NALM6 (cell line): Measurements from ENCODE around the genes TRAT1, NECTIN3 and TAGLN3.

DNA sequence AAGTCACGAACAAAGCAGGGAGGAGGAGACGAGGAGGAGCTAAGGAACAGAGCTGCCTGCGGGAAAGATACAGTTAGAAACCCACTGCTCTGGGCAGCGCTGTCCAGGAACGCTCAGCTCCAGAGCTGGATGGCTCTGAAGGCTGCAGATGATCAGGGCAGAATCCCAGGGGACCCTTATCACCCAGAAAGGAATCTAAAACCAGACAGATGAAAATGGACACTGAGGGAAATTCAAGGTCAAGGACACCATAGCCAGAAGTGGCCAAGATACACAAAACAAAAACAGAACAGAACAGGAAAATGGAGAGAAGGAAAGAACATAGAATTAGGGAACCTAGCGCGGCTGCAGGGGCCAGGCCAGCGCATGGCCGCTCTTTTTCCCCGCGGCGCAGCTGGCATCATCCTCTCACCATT, 257.7 kb downstream of the CD47 start:
- PRO-cap, result no peak

GRCh38 chr3:108403294-108403580, 106.9 kb downstream of the HHLA2 start:
- PRO-cap, result no peak

DNA sequence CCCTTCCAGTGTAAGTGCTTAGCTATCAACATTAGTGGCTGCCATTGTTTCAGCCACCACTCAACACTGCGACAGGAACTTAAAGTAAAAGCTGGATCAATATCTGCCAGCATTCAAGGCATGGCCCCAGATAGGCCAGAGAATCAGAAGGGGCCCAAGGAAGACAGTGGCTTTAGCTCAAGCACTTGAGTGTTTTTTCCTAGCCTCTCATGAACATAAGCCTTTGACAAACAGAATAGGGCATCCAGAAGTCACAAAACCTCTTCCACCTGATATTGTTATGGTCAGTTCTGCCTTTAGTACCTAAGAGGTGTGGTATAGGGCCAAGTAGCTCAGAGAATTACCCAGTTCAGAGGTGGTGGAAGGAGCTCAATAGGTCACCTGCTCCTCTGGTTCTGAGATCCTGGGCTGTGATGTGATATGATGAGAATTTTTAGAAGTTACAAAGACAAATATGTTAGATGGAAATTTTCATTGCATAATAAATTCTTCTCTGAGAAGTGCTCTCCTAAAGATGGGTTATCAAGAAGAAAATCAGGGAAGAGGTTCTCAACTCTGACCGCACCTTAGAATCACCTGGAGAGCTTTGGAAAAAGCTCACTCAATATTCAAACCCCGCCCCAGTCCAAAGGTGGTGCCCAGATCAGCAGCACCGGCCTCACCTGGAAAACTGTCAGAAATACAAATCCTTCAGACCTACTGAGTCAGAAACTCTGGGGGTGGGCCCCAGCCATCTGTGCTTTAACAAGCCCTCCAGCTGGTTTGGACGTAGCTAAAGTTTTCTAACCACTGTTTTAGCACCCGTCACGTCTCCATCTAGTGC, 101.4 kb downstream of the MYH15 start:
- PRO-cap, result no peak

DNA sequence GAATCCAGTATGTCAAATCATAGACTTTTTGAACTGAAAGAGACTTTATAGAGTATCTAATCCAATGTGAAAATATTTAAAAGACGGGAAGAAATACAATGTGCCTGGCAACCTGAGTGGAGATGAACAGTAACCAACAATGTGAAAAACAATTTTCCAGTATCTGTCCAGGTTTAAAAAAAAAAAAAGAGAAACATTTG, 32.0 kb downstream of the MYH15 start:
- PRO-cap, result no peak

DNA sequence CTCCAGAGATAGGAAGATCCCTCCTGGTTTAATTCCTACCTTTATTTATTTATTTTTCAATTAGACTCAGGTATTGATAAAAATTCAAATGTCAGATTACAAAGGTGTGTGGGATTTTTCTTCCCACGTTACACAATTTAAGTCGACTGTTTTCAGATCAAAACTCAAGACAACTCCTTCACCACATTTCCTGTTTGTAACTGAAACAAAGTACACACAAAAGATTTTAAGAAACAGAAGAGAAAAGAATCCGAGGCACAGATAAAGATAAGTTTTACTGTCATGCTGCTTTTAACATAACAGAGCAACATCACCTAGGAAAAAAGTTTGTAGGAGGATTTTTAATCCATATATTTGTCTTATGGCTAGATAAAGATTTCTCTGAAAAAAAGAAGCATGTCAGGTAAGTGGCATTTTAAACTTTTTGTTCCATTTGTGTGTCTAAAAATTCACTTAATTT, at the start of gene TRAT1:
Gene TRAT1, plus strand, starts transcription at position 255 of the 460 bp plus-strand sequence.
- PRO-cap, result no peak

- PRO-cap, result no peak
These were observed 12.4 kb downstream of the TRAT1 start for GRCh38 chr3:108834917-108835488.

- PRO-cap, result no peak
These were observed 373.8 kb upstream of the NECTIN3 start for GRCh38 chr3:110697949-110698148.

DNA sequence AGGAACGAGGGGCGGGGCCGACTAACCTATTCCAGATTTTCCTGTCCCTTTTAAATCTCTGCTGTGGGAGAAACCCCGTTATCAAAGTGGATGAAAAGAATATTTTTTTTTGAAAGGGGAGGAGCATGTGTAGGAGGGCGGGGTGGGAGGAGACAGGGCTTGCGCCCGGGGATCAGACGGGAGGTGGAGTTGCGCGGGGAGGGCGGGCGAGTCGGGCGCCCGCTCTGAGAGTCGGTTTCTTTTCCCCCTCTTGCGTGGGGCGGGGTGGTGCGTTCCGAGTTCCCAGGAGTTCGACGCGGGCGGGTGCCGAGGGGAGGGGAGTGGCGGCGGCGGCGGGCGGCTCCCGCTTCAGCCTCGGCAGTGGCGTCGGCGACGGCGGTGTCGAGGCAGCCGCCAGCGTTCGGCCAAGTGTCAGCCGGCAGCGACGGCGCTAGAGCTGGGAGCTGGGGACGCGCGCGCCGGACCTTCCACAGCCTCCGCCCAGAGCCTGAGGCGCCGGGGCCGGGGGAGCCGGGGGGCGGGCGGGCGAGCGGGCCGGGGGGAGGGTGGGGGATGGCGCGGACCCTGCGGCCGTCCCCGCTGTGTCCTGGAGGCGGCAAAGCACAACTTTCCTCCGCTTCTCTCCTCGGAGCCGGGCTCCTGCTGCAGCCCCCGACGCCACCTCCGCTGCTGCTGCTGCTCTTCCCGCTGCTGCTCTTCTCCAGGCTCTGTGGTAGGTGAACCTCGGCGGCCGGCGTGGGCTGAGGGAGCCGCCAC, at the start of gene NECTIN3:
Gene NECTIN3, plus strand, starts transcription at position 351 of the 756 bp plus-strand sequence.
- PRO-cap, result no peak

DNA sequence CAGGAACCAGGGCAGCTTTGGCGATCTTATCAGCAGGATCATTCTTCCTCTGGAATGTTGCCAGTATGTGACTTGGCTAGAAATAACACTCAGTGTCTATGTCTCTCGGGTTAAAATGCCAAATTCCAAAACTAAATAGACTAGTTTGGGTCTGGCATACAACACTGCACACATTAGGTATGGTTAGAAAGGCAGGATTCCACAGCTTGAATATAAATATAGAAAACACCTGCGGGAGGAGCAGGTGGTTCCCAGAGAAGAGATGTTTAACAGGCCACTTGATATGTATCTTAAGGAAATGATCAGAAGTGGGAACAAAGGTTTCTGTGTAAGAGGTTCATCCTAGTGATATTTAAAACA, 220.1 kb upstream of the CD96 start:
- PRO-cap, result no peak

- PRO-cap, result no peak
These were observed 57.8 kb downstream of the PLCXD2 start for GRCh38 chr3:111732267-111732747.

GRCh38 chr3:111807770-111808345, 51.2 kb upstream of the PHLDB2 start:
- PRO-cap, result no peak

GRCh38 chr3:111904695-111905383, 45.8 kb downstream of the PHLDB2 start:
- PRO-cap, result no peak

DNA sequence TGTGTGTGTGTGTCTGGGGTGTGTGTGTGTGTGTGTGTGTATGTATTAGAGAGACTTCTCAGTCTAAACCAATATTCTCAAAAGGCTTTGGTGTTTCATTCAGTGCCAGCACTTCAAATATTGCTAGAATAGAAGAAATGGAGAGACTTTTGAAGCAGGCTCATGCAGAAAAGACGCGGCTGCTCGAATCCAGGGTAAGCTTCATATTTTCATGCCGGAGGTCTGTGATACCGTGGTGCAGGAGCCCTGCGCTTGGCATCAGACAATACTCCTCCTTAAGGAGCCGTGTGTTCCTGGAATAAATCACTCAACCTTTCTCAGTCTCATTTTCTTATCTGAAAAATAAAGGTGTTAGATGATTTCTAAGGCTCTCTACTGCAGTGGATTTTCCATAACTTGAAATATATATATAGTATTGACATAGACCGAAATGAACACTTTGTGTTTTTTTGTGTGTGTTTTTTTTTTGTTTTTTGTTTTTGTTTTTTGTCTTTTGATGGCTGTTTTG, 12.3 kb upstream of the ABHD10 start:
- PRO-cap, result no peak

DNA sequence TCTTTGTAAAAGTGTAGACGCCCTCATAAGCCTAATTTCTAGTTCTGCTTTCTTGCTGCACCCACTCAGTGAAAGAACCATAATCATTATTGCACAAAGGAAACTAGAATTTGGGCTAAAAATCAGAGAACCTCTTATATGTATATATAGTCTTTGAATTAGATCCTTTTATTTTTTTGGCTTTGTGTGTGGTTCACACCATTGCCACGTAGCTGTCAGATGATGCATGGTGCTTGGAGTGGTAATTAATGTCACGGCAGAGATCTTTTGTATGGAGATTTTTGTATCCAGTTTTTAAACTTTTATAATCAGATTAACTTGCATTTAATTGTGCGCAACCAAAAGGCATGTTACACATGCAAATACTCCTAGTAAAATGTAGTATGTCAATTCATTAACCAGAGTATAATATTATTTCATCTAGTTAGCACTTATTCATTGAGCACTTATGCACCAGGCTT, 825 bp downstream of the ABHD10 start:
- PRO-cap, result no peak

- PRO-cap, result no peak
These were observed 6.8 kb downstream of the ABHD10 start for GRCh38 chr3:111985582-111986005.

- PRO-cap, result no peak
These were observed at the start of gene TAGLN3 for GRCh38 chr3:111998410-111999448. Gene TAGLN3, plus strand, starts transcription at chr3:111998922.

DNA sequence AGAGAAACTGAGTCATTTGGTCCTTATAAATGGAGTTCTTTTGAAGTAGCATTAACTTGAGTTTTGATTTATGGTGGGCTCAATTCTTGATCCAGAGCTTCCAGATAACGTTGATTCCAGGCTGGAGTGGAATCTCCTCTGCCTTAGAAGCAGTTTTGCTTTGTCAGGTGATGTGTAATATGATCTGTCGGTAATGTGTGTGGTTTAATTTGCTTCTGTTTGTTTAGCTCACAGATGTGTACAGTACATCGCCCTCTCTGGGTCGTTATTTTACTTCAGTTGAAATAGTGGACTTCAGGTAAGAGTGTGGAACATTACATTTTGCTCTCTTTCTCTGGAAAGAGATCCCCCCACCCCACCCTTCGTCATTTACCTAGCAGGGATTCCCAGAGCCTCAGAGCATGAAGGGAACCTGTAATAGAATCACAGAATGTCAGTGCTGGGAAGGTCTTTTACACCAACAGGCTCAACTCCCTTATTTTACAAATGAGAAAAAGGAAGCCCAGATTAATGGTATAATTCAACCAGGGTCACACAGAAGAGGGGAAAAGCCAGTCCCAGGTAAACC, 23.2 kb downstream of the C3orf52 start:
- PRO-cap, result no peak

DNA sequence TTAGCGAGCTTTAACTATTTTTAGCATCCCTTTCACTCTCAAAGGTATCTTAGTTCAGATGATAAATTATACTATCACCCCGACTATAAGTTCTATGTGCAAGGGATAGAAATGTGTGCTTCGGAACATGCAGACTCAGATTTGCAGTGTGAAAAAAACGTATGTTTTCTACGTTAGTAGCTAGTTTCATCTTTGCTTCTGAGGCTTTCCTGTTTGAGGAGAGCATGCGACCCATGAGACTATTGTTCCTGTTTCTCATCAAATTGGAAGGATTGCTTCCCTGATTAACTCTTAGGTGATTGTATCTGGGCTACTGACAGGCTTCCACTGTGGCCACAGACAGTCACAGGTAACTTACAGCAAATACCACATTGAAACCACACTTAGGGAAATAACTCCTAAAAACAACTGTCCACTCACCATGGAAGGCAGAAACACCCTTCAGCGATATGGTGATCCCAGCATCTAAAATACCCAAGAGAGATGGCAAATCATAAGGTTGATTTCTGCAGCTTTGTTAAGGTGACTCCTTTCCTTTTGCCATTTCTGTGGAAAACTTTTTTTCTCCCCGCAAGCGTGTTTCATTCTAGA, 5.4 kb downstream of the GCSAM start:
- PRO-cap, result bidirectional peak, plus-strand start at position 352 of the sequence, minus-strand start at position 150 of the sequence

DNA sequence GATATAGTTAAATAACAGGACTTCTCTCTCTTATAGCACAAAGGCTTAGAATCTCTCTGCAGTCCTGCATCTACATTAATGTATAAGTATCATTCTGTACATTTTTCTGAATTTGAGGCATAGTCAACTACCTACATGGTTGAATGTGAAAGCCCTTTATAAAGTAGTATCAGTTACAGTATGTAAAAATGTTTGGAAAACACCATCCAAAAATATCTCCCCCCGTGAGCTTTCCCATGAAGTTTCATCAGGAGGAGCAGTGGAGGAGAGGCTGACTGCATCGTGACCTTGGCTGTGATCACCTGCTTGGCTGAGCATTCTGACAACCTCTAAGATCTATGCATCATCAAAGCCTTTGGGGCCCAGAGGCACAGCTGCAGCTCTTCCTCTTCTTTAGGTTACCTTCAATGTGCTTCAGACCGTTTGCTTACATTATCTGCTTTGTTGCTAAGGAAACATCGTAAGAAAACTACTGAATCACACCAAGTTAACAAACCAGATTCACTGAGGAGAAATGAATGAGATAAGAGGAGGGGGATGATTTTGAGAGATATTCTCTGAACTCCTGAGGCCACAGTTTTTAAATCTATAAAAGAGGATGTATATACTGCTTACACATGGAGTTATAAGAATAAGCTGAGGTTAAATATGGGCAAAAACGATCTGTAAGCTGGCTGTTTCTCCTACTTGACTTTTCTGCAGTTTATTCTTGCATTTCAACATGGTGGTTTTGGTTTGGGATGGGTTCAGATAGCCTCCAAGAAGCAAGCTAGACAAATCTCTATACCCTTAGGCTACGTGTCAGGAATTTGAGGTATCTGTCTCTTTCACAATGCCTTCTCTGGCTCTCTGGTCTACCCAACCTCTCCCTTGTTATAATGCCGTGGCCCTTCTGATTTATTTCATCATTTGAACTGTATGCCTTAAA, 4.1 kb downstream of the GCSAM start:
- PRO-cap, result bidirectional peak, plus-strand start at position 504 of the sequence, minus-strand start at position 296 of the sequence

- PRO-cap, result no peak
These were observed 2.8 kb downstream of the SLC35A5 start for GRCh38 chr3:112564487-112565190.